Skeletal muscle cell (primary cell): ENCODE data around the gene DSCAML1.

DNA sequence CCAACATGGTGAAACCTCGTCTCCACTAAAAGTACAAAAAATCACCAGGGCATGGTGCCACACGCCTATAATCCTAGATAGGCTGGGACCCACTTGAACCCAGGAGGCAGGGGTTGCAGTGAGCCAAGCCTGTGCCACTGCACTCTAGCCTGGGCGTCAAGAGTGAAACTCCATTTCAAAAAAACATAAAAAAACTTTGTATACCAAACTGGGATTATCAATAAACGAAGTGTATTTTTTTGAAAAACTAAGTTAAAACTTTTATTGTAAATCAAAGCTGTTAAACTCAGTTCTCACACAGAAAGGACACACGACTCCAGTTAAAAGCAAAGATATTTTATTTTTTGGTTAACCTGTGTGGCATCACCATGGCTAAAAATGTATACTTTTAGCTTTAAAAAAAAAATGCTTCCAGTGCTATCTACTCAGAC, 84.9 kb downstream of the SIK3 start:
- RRBS, result no CpG with 5 or more reads among the region's 5 CpGs

- RRBS, result no CpG with 5 or more reads among the region's 1 CpG
Measured at GRCh38 chr11:117037972-117038330, 60.3 kb downstream of the SIK3 start.

- RRBS, result no CpG with 5 or more reads among the region's 7 CpGs
Measured at GRCh38 chr11:117082690-117083523, 15.3 kb downstream of the SIK3 start.

DNA sequence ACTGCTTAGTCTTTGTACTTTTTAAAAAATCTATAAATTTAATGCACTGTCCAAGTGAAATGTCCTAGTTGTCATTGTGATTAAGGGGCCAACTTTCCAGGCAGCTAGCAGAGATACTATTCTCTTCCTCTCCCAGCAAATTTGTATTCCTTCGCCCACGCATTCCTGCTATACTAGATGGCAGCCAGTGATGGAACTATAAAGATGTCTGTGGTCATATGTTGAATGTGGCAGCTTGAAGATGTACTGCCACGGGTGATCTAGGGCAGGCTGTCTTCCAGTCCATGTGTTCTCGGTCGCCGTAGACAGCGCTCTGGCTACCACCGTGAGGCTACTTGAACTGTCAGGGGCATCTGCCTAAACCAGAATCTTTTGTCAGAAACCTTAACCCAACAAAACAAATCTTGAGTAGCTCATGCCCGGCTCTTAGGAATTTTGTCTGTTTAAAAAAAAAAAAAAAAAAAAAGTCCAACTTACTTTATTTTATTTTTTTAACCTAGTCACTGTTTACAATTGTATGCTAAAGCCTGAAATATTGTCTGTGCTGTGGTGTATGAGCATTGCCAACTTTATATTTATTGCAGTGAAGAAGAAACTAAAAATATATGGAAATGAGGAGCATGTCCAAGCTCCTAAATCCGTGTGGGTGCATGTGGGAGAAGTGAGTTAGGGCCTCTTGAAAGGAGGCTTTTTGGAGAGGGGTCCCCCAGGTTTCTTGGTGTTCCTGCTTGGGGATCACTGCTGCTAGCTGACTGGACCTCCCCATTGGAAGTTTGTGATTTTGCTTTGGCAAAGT, 8.2 kb upstream of the SIDT2 start:
- RRBS, result no CpG with 5 or more reads among the region's 10 CpGs

GRCh38 chr11:117179997-117180488, 1.5 kb downstream of the SIDT2 start:
- RRBS, result no CpG with 5 or more reads among the region's 5 CpGs

DNA sequence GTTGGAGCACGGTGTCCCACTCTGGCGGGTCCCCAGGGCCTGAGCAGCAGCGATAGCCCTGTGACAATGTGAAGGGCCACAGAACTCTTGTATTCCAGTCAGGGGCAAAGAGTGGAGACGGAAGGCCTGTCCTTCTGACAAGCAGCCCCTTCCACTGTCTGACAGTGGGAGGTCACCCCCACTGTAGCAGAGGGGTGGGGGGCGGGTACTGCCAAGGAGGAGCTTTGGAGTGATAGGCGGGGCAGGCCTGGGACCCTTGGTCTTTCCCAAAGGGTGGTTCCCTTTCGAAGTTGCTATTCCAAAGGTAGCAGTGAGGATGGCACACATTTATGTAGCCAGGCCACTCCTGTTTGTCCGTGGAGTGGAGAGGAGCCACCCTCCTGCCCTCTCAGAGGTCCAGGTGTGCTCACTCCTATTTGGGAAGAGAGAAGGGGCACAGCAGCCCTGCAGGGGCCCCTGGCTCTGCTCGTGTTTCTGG, 724 bp downstream of the TAGLN start:
- RRBS, result no CpG with 5 or more reads among the region's 9 CpGs

DNA sequence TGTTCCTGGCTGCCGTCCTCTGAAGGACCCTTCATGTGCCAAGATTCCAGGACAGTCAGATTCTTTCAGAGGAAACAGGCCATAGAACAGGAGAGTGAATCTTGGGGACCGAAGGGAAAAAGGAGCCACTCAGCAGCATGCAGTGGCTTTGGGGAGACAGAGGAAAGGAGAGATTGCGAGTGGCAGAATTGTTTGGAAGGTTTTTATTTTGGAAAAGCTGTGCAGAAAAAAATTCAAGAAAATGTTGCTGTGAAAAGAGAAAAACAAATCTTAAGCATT, 5.7 kb downstream of the TAGLN start:
- RRBS, result no CpG with 5 or more reads among the region's 3 CpGs

DNA sequence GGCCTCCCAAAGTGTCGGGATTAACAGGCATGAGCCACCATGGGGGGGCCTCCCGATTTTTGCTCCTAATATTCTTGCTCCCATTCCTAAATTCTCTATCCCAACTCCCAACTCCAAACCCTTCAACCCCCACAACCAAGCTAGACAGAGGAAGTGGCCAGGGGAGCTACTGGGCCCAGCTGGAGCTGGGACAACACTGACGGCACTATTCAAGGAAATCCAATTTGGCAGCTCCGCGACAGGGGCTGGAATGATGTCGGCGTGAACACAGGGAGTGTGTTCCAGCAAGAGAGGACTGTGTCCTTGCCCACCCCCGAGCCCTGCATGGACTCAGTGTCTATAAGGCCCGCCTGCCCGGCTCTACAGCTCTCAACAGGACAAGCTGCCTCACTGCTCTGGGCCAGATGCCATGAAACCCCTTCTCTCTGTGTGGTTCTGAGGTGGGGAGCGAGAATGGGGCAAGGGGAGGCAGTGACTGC, 11.3 kb downstream of the PCSK7 start:
- RRBS, result no CpG with 5 or more reads among the region's 11 CpGs

GRCh38 chr11:117220974-117221686, 10.7 kb downstream of the PCSK7 start:
- RRBS, result no CpG with 5 or more reads among the region's 8 CpGs

DNA sequence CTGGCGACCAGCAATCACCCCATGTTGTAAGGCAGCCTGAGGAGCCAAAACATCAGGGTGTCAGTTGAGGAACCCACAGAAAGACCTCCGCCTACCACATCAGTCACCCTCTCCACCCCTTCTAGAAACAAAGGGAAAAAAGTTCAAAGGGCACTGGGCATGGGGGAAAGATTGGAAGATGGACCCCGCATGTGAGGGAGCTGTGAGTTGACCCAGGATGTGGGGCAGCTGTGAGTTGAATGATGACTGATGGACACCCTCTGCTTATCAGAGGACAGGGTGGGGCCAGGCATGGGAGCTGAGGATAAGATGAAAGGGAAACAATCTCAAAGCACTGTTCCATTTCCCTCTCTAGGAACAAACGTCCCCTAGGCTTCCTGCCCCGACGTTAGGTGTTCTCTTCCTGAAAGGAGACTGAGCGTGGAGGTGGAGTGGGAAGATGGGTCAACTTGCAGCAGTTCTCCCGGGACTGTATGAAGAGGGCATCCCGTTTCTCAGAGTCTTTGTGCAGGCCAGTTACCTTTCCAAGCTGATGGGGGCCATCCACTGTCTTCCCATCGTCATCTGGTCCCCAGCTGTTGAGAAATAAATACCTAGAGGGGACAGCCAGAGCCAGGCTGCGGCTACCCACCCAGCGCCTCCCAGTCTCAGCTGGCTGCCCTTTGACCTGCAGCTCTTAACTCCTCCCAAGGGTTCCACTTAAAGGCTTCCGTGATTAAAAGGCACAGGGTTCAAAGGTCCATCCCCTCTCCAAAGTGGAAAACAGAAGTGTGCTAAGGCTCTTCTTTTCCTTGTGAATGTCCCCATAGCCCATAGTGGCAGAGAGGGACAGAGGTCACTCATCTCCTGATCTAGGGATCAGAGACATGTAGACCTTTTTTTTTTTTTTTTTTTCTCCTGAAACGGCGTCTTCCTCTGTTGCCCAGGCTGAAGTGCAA, 7.4 kb downstream of the PCSK7 start:
- RRBS, result no CpG with 5 or more reads among the region's 15 CpGs

GRCh38 chr11:117246575-117247158, 14.2 kb downstream of the RNF214 start:
- RRBS, result no CpG with 5 or more reads among the region's 6 CpGs

DNA sequence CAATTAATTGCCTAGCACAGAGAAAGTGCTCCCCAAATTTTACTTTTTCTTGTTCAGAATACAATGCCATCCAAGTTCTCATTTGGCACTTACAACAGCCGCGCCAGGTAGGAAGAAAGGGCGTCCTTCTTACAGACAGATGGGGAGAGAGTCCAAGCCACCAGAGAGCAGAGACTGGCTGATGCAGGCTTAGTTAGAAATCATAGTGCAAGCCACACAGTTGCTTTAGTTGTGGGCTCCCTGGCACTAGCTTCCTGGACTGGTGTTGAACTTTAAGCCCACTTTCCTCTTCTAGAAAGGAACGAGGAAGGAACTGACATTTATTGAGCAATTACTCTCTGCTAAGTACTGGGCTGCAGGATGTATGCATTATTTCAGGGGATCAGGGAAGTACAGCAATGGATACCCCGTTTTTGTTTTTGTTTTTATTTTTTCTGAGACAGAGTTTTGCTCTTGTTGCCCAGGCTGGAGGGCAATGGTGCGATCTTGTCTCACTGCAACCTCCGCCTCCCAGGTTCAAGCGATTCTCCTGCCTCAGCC, 3.0 kb downstream of the BACE1 start:
- RRBS, result no CpG with 5 or more reads among the region's 8 CpGs

GRCh38 chr11:117314740-117315113, 1.3 kb downstream of the BACE1 start:
- RRBS, result no CpG with 5 or more reads among the region's 9 CpGs

- RRBS, result 28% methylated on average over 6 of the region's 21 CpGs
Measured at GRCh38 chr11:117717629-117718543, 79.1 kb downstream of the DSCAML1 start.

- RRBS, result 4% methylated on average over 19 of the region's 87 CpGs
Measured at GRCh38 chr11:117796591-117797531, at the start of gene DSCAML1. Gene DSCAML1, minus strand, starts transcription at chr11:117797216.

DNA sequence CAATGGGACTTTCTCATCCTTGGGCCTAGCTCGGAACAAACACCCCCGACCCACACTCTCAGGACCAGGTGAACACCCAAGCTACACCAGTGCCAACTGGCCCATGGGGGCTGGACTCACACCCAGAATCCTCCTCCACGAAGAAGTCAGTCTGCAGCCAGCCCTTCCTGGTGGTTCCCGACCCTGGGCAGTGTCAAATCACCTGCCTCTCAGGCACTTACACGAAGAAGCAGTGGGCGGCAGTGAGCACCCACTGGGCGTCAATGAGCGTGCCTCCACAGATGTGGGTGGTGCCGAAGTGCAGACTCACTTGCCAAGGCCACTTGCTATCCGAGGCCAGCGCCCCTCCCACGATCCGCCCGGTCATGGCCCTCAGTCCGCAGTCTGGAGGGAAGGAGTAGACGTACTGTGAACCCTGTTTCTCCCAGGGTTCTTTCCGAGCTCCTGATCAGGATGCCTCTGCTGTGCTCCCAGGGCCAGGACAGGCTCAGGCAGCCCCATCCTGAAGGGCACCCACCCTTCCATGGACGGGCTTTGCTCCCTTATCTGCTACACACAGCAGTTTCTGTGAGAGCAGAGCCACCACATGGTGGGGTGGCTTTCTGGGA, 19.5 kb downstream of the TMPRSS13 start:
- RRBS, result no CpG with 5 or more reads among the region's 18 CpGs

DNA sequence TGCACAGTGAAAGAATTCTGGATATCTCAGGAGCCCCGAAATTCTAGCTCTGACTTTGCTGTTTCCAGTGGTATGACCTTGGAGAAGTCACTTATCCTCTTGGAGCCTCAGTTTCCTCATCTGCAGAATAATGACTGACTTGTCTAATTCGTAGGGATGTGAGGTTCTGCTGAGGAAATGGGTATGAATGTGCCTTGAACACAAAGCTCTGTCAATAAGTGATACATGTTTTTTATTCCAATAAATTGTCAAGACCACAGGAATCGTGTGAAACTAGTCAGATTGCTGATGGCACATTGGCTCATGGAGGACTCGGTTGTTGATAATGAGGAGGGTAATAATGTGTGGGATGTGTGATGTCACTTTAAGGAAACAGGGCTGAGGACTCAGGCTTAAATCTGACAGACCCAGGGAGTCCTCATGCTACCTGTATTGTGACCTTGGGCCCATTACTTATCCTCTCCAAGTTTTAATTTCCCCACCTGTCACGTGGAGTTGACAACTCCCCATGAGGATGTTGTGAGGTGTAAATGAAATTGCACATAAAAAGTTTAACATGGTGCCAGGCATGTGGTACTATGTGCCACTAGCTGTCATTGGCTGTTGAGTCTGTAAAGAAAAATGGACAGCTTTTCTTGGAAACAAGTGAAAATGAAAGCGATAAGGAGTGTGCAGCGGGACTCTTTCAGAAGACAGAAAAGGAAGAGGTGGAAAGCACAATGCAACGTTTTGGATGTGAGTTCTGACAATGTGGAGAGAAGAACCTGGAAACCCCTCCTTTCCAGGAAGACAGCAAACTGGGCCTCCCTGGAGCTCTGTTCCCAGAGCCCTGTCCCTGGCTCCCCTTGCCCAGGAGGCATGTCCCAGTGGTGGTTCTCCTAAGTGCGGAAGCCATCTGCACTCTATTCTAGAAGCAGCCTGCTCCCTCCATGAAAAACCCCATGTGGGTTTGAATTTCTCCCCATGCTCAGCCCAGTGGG, 15.3 kb downstream of the IL10RA start:
- RRBS, result no CpG with 5 or more reads among the region's 9 CpGs

DNA sequence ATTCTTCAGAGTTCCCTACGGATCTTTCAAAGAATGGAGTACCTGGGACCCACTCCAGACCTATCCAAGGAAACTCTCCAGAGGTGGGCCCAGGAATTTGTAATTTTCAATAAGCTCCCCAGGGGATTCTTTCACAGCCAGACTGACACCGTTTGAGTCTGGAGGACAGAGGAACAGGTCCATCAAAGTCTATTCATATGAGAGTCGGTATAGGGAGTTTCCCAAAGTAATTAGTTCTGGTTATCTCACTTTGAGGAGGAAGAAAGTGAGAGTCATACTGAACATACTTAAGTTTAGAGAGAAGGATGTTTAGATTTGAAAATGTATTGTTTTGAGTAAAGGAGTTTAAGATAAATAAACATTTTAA, 30.3 kb upstream of the TMPRSS4 start:
- RRBS, result no CpG with 5 or more reads among the region's 3 CpGs

DNA sequence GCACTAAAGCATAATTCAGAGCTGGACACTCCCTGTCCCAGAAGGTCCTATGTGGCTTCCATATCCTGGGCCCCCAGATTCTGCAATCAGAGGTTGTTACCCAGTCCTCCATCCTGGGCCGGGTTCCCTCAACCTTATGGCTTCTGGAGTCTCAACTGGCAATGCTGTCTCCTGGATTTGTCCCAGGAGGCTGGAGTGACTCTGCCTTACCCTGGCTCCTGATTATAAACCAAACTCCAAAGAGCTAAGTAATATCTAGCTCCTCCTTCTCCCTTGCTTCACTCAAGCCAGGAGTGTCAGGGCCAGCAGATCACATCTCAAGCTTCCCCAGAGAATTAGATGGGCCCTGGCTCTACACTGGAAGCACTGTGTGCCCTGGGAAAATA, 14.0 kb upstream of the SMIM35 start:
- RRBS, result no CpG with 5 or more reads among the region's 1 CpG

GRCh38 chr11:118262285-118262831, 1.7 kb downstream of the MPZL2 start:
- RRBS, result no CpG with 5 or more reads among the region's 12 CpGs